Amniotic epithelial cell (primary cell): ENCODE results near the genes AR, OTUD6A, SNX12 and TAF1.

DNA sequence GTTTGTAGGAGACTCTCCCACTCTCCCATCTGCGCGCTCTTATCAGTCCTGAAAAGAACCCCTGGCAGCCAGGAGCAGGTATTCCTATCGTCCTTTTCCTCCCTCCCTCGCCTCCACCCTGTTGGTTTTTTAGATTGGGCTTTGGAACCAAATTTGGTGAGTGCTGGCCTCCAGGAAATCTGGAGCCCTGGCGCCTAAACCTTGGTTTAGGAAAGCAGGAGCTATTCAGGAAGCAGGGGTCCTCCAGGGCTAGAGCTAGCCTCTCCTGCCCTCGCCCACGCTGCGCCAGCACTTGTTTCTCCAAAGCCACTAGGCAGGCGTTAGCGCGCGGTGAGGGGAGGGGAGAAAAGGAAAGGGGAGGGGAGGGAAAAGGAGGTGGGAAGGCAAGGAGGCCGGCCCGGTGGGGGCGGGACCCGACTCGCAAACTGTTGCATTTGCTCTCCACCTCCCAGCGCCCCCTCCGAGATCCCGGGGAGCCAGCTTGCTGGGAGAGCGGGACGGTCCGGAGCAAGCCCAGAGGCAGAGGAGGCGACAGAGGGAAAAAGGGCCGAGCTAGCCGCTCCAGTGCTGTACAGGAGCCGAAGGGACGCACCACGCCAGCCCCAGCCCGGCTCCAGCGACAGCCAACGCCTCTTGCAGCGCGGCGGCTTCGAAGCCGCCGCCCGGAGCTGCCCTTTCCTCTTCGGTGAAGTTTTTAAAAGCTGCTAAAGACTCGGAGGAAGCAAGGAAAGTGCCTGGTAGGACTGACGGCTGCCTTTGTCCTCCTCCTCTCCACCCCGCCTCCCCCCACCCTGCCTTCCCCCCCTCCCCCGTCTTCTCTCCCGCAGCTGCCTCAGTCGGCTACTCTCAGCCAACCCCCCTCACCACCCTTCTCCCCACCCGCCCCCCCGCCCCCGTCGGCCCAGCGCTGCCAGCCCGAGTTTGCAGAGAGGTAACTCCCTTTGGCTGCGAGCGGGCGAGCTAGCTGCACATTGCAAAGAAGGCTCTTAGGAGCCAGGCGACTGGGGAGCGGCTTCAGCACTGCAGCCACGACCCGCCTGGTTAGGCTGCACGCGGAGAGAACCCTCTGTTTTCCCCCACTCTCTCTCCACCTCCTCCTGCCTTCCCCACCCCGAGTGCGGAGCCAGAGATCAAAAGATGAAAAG, at the start of gene AR:
AR (plus strand) TSS at position 451 of the 1,145 bp plus-strand sequence.
- RRBS, result 3% methylated on average over 17 of the region's 63 CpGs

DNA sequence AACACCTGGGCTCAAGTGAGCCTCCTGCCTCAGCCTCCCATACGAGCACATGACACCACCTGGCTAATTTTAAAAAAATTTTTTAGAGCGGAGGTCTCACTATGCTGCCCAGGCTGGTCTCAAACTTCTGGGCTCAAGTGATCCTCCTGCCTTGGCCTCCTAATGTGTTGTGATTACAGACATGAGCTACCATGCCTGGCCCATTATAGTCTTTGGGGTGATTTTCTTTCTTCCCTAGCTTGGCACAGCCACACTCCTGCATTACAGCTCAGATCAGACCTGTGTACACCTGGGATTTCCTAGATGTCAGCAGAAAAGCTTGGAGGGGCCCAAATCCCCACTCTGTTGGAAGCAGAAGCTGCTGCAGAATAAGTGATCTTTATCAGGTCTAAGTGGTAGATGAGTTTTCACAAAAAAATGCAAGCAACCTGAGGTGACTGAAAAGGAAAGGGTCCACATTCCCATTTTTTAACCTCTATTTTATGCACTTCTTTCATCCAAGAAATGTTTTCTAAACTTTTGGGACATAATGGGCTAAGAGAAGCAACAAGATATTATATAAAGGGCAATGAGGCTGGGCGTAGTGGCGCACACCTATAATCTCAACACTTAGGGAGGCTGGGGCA, 27.9 kb downstream of the OPHN1 start:
- RRBS, result no CpG with 5 or more reads among the region's 4 CpGs

GRCh38 chrX:68536801-68537497, 38.1 kb downstream of the YIPF6 start:
- RRBS, result no CpG with 5 or more reads among the region's 3 CpGs

- RRBS, result 2% methylated on average over 13 of the region's 63 CpGs
Observed at GRCh38 chrX:68693827-68694944, 46.7 kb downstream of the STARD8 start.

- RRBS, result no CpG with 5 or more reads among the region's 4 CpGs
Observed at GRCh38 chrX:68703367-68703618, 55.8 kb downstream of the STARD8 start.

DNA sequence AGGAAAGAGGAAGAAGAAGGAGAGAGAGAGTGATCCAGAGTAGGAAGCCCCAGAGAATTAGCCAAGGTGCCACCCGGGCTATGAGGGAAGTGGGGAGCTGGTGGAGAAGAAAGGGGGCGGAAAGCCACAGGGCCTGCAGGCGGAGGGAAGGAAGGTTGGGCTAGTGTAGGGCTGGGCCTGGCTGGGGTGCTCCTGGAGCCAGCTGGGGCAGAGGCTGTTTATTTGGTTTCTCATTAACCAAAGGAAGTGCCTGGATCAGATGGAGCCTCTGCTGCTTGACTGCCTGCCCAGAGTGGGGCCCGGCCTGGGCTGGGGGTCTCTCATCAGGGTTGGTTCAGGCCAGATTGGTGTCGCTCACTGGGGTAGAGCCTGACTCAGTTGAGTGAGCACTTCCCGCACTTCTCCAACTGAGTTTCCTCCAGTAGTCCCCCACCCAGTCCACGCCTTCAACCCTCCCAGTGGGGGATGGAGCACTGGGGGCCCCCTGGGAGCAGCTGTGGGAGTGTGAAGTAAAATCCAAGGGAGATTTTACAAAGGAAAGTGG, 14.3 kb downstream of the EFNB1 start:
- RRBS, result no CpG with 5 or more reads among the region's 7 CpGs

- RRBS, result no CpG with 5 or more reads among the region's 1 CpG
Observed at GRCh38 chrX:68936471-68937138, 107.8 kb downstream of the EFNB1 start.

- RRBS, result no CpG with 5 or more reads among the region's 14 CpGs
Observed at GRCh38 chrX:68989829-68990328, 161.1 kb downstream of the EFNB1 start.

GRCh38 chrX:69277863-69278422, 112.7 kb upstream of the PJA1 start:
- RRBS, result no CpG with 5 or more reads among the region's 15 CpGs

DNA sequence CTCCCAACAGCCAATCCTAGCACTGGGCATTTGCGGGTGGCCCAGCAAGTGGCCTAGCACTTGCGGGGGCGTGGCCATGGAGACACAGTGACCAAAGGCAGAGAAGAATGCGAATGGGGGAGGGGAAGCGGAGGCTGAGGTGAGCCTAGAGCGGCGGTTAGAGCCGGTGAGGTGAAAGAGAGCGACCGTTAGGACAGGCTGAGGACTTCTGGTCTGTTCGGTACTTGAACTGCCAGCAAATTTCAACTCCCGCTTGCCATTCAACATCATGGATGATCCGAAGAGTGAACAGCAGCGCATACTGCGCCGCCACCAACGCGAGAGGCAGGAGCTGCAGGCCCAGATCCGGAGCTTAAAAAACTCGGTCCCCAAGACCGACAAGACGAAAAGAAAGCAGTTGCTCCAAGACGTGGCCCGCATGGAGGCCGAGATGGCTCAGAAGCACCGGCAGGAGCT, at the start of gene OTUD6A:
OTUD6A (plus strand) TSS at position 201 of the 456 bp plus-strand sequence.
- RRBS, result 99% methylated on average over 3 of the region's 26 CpGs

GRCh38 chrX:70502262-70502816, 57.7 kb downstream of the DLG3 start:
- RRBS, result no CpG with 5 or more reads among the region's 5 CpGs

GRCh38 chrX:71067631-71068601, at the start of gene SNX12:
Gene SNX12 (minus strand): TSS chrX:71068334.
- RRBS, result 1% methylated on average over 10 of the region's 69 CpGs

DNA sequence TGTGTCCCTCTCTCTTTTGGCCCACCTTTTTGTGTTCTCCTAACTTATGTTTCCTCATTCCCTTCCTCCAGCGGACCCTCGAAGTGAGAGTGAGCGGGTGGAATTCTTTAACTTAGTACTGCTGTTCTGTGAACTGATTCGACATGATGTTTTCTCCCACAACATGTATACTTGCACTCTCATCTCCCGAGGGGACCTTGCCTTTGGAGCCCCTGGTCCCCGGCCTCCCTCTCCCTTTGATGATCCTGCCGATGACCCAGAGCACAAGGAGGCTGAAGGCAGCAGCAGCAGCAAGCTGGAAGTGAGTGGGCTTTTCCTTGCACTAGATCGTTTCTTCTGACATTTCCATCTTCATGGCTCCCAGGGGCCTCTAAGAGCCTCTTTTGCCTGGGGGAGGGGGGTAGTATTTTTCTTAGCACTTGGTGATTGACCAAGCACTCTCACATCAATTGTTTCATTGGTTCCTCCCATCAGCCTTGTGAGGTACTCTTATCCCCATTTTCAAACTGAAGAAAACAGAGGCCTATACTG, 5.8 kb downstream of the MED12 start:
- RRBS, result no CpG with 5 or more reads among the region's 8 CpGs

DNA sequence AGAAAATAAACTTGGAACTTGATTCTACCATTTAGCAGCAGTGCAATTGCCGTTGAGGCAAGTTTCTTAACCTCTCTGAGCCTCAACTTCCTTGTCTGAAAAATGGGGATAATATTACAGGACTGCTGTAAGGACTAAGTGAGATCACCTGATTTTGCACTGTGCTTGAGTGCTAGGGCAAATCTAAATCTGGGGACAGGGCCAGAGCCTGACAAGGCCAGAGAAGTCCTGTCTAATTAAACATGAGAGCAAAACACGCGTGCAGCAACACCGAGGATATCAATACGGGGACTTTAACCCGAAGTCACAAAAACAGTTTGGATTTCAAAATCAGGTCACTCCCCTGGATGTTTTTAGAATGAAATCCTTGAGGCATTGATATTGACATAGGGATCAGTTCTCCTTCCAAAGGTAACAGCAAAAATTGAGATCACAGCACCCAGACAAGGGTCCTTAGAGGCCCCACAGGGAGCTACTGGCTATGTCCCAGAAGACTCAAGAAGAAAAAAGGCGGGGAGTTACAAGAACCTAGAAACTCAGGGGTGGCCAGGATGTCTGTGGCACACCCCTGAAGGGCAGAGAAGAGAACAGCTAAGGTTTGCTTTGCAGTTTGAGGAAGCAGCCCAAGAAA, 5.6 kb upstream of the GJB1 start:
- RRBS, result no CpG with 5 or more reads among the region's 7 CpGs

GRCh38 chrX:71227501-71228140, 4.6 kb downstream of the GJB1 start:
- RRBS, result no CpG with 5 or more reads among the region's 5 CpGs

DNA sequence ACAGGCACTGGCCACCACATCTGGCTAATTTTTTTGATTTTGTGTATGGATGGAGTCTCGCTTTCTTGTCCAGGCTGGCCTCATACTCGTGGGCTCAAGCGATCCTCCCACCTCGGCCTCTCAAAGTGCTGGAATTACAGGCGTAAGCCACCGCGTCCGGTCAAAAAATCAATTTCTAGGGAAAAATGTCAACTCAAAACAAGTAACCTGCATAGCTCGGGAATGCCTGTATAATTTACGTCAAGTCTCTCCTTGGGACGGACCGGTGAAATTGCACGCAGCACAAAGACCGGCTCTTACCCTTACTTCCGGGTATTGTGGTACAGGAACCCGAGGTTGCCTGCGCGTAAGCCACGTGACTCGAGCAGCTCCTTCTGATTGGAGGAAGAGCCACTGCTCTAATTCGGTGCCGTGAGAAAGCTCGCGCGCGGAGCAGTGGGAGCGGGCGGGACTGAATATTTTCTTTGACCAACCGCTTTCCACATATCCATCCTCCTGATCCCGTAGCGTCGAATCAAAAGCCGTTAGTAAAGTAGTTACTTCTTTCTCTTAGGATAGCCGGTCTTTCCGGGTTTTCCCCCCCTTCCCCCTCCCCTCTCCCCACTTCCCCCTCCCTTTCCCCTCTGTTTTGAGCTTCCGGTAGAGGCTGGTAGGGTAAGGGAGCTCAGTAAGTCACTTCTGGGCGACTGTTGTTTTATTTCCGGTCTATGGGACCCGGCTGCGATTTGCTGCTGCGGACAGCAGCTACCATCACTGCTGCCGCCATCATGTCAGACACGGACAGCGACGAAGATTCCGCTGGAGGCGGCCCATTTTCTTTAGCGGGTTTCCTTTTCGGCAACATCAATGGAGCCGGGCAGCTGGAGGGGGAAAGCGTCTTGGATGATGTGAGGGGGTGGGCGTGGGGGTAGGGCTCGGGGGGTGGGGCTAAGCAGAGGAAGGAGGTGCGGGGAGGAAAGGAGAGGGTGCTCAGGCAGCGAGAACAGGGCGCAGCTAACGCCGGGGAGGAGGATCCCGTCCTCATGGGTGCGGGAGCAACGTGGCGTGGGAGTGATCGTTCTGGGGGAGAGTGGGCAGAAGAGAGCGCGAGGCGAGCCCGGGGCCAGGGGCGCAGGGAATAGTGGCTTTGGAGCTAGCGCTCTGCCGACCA, at the start of gene TAF1:
TAF1 (plus strand) TSS at position 750 of the 1,150 bp plus-strand sequence.
- RRBS, result 27% methylated on average over 6 of the region's 70 CpGs

DNA sequence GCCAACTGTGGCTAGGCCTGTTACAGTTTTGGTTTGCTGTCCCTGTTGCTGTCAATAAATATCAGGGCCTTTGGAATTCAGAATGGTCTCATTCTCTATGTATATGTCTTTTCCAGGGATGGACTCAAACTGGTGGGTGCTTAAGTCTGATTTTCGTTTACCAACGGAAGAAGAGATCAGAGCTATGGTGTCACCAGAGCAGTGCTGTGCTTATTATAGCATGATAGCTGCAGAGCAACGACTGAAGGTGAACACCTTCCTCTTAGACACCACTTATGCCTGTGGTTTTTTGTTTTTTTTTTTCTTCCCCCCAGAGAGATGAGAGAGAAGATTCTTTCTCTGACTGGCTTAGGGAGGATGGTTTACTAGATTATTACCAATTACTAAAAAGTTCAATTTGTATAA, 22.5 kb downstream of the TAF1 start:
- RRBS, result no CpG with 5 or more reads among the region's 3 CpGs

- RRBS, result no CpG with 5 or more reads among the region's 4 CpGs
Observed at GRCh38 chrX:71459232-71459859, 73.6 kb upstream of the OGT start.

DNA sequence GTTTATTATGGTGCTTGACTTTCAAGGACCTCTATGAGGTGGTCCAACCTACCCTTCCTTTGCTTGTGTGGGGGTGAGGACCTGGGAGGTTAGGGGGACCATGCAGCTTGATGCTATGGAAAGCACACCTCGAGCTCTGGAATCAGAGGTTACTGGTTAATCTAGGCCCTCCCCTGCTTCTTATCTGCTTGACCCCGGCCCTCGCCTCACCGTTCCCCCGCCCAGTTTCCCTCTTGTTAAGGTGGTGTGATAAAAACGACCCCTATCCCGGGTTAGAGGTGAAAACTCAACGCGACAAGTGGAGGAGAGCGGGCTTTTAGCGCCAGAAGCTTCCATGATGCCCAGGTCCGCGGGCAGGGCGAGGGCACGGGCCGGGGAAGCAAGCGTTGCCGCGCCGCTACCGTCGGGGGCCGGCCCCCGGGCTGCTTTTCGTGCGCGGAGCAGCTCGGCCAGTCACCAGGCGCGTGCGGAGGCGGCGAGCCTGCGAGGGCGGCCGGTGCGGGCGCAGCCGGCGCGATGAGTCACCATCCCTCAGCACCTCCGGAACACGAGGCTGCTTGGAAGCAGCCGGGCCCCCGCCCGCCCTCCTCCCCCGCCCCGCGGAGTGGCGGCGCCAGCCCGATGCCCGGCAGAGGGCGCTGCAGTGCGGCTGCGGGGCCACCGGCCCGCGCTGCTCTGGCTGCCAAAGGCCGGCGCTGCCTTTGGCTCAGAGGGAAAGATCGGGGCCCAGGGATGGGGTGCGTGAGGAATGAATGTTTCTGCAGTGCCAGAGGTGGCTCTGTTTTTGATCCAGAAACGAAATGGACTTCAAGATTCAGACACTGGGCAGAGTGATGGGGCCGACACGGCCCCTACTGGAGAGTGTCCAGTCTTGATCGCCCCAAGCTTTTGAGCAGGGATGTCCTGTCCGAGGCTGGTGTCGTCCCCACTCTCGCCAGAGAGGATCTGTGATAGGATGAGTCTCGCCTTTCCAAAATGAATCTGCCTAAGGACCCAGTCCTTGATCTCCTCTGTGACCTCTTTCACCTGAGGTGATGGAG, 107.8 kb downstream of the NHSL2 start:
- RRBS, result 4% methylated on average over 40 of the region's 71 CpGs

DNA sequence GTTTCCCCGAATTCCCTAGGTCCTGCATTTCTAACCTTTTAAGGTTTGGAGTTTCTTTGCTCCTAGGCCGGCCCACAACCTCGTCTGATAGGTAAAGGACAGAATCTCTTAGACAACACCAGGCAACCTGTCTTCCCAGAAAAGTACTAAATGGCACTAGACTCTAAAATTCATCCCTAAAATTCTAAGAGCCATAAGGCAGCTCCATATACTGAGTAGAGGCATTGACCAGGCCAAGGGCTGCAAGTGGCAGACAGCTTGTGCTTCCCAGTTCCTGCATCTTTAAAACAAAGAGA, 135.4 kb downstream of the NHSL2 start:
- RRBS, result no CpG with 5 or more reads among the region's 3 CpGs